Paraaortic lymph node (tissue), 1 donor: ENCODE results near the gene RUNX1.

- PRO-cap: no peak
These were observed 121.5 kb downstream of the CLIC6 start for GRCh38 chr21:34790101-34790892.

DNA sequence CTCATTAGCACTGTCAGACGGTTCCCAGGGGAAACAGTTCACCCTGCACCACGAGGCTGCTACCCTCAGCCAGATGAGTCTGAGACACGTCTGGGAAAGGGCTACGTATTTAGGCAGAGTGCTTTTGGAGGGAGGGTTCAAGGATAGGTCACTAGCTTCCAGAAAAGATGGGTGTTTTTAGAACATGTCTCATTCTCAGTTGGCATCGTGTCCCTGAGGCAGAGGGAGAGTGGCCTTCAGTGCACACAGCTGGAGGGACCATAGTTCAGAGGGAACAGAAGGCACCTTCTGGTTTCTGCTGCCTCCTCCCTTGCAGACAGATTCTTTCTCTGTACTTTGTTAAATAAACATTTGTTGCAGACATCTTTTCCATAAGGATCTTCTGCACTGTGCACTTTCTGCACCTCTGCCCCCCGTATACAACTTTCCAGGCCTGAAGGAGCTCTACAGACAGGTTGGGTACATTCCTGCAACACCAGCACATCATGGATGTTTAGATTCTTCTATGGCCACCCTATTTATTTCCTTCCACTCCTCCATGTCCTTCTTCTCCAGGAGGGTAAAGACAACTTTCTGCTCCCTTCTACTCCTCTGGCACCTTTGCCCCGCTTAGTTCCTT is 140.0 kb downstream of the CLIC6 start:
- PRO-cap: no peak

- PRO-cap: no peak
These were observed 172.8 kb downstream of the RUNX1 start for GRCh38 chr21:34876008-34877026.

DNA sequence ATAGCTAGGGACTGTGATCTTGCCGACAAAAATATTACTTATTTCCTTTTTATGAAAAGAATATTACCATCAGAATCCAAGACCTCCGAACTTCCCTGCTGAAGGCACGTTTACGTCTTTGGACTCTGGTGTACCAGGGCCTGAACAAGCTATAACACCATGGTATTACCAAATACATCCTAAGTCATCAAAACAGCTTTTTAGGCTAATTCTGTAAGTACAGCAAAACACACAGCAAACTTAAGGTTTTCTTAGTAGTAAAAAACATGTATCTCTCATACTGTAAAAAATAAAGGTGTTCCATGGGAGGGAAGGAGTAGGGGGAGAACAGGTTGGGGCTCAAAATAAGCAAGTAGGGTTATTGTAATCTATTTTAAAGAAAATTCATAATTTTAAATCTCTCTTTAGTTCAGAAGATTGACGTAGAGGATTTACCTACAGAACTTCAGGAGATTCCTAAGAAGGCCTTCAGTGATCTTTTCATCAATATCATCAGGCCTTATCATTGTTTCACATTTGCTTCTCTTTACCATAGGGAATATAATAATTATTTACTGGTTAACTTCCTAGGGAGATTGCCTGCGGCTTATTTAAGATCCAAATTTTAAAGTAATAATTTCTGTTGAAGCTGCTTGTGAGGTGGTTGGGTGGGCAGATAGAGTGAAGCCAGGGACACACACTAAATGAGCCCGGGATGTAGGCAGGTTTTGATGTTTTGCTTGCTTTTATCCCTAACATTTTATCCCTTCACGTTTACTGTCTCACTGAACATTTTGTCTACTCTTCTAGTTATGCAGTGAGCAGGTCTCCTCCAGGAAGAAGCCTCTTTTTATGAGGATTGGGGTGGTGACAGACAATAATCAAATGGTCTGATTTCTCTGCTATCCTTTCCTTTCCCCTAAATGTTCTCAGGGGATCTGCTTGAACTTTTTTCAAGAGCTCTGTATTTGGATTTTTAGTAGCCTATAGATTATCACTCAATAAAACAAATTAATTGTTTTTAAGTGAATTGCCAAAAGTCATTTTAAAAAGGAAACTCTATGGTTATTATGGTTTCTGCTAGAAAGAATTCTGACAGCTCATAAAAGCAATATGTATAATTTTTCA is 164.8 kb downstream of the RUNX1 start:
- PRO-cap: no peak

DNA sequence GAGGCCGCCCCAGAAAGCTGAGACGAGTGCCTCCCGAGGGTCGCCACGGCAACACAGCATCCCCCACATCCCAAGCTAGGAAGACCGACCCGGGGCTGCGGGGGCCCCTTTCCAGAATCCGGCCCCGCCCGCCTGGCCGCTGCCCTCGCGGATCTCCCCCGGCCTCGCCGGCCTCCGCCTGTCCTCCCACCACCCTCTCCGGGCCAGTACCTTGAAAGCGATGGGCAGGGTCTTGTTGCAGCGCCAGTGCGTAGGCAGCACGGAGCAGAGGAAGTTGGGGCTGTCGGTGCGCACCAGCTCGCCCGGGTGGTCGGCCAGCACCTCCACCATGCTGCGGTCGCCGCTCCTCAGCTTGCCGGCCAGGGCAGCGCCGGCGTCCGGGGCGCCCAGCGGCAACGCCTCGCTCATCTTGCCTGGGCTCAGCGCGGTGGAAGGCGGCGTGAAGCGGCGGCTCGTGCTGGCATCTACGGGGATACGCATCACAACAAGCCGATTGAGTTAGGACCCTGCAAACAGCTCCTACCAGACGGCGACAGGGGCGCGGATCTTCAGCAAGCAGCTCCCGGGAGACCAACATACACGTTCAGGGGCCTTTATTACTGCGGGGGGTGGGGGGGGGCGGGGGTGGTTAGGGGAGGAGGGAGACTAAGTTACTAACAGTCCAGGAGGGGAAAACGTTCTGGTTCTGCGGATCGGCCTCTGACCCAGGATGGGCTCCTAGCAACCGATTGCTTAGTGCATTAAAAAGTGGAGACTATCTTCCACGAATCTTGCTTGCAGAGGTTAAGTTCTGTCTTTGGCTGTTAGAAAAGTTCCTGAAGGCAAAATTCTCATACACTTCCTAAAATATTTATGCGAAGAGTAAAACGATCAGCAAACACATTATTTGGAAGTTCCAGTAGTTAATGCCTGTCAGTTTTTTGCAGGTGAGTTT is 162.2 kb downstream of the RUNX1 start:
- PRO-cap: bidirectional peak, plus-strand start at position 659 of the sequence, minus-strand start at position 564 of the sequence; unidirectional peak, plus-strand start at position 659 of the sequence

- PRO-cap: bidirectional peak, plus-strand start at chr21:34888888, minus-strand start at chr21:34888693
These were observed 161.1 kb downstream of the RUNX1 start for GRCh38 chr21:34887703-34888783.

- PRO-cap: bidirectional peak, plus-strand start at chr21:35048947, minus-strand start at chr21:35048856; bidirectional peak, plus-strand start at chr21:35049485, minus-strand start at chr21:35049360
These were observed at the start of gene RUNX1 for GRCh38 chr21:35048648-35049758. Gene RUNX1 (minus strand): TSS chr21:35049302.

GRCh38 chr21:35564978-35565484 is 495.3 kb downstream of the SETD4 start:
- PRO-cap: no peak

DNA sequence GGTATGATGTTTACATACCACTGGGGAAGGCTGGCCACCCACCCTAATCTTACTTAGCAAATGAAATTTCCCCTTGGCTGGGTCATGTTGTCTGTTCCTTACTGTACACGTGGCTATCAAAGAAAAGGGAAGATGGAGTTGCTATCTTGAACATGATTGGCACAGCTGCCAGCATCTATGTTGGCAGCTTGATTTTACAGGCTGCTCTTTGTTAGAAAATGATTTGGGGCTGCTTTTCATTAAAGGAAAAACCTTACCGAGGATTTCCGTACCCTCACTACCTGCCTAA is 96.3 kb downstream of the SETD4 start:
- PRO-cap: no peak

GRCh38 chr21:36126068-36126670 is 8.7 kb upstream of the CBR3 start:
- PRO-cap: no peak

DNA sequence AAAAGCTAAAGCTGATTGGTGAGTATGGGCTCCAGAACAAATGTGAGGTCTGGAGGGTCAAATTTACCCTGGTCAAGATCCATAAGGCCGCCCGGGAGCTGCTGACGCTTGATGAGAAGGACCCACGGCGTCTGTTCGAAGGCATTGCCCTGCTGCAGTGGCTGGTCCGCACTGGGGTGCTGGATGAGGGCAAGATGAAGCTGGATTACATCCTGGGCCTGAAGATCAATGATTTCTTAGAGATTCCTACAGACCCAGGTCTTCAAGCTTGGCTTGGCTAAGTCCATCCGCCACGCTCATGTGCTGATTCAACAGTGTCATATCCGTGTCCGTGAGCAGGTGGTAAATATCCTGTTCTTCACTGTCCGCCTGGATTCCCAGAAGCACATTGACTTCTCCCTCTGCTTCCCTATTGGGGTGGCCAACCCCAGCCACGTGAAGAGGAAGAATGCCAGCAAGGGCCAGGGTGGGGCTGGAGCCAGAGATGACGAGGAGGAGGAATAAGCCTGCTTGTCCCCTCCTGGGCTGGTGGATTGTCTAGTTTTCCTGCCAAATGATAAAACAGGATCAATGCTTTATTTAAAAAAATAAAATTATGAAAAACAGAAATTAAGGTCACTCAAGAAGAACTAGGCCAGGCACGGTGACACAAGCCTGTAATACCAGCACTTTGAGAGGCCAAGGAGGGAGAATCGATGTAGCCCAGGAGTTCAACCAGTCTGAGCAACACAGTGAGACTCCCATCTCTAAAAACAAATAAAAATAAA is 2.2 kb upstream of the CBR3 start:
- PRO-cap: no peak

DNA sequence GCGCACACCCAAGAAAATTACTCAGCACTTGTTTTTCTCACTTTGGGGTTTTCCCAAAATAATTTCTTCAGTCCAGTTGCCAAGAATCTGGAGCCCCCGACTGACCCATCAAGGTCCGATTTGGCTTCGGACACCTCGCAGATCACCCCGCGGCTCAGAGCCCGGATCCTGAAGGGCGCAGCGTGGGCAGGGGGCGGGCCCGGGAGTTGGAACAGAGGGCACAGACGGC is 180 bp upstream of the CBR3 start:
- PRO-cap: bidirectional peak, plus-strand start outside the sequence, minus-strand start at position 144 of the sequence

DNA sequence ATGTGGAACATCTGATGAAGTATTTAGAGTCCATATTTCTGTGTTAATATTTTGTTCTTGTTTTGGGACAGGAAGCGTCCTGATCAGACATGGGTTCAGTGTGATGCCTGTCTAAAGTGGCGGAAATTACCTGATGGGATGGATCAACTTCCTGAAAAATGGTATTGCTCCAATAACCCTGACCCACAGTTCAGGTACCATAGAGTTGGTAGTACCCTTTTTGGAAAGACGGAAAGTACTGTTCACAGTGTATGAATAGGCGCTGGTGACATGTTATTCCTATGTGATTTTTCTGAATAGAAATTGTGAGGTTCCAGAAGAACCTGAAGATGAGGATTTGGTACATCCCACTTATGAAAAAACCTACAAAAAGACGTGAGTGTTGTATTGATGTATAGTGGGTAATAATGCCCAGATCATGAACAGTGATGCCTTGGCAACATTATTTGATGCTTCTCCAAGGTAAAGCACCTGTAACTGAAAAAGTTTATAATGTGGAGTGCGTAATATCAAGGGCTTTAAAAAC is 25.2 kb upstream of the CHAF1B start:
- PRO-cap: no peak

DNA sequence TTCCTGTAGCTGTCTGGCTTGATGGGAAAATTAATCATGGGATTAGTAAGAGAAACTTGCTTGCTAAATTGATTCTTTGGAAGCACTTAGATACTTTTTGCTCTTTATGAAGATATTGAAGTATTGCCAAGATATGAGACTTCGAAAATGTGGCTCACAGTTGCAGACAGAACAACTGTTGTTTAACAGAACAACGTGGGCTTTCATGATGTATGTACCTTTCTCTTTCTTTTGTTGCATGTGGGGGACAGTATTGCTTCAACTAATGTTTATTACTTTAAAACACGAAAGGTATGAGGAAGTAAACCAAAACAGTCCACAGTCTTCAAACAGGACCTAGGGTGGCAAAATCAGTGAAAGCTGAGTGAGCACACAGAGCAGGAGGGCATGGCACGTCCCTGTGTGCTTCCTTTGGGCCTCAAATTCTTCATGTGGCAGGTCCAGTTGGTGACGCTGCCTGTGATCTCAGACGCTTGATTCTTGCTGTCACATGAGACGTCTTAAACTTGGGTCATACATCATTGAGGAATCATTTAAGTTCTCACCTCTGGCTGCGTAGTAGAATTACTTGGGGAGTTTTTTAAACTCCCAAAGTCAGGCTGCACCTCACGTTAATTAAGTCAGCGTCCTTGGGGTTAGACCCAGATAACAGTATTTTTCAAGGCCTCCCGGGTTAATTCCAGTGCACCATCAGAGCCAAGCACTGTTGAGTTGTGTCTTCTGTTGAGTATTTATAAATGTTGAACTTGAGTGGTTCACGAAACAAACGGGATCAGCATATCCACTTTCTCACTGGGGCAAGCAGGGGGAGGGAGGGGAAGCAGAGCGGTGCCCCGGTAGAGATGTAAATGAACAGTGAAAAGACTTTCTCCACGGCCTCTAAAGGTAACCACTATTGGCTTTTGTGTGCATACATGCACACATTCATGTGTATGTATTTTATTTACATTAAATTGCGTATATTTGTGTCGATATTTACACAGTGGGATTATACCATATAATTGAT is 7.6 kb upstream of the CHAF1B start:
- PRO-cap: no peak

- PRO-cap: no peak
These were observed 12.9 kb downstream of the CLDN14 start for GRCh38 chr21:36466996-36467403.

DNA sequence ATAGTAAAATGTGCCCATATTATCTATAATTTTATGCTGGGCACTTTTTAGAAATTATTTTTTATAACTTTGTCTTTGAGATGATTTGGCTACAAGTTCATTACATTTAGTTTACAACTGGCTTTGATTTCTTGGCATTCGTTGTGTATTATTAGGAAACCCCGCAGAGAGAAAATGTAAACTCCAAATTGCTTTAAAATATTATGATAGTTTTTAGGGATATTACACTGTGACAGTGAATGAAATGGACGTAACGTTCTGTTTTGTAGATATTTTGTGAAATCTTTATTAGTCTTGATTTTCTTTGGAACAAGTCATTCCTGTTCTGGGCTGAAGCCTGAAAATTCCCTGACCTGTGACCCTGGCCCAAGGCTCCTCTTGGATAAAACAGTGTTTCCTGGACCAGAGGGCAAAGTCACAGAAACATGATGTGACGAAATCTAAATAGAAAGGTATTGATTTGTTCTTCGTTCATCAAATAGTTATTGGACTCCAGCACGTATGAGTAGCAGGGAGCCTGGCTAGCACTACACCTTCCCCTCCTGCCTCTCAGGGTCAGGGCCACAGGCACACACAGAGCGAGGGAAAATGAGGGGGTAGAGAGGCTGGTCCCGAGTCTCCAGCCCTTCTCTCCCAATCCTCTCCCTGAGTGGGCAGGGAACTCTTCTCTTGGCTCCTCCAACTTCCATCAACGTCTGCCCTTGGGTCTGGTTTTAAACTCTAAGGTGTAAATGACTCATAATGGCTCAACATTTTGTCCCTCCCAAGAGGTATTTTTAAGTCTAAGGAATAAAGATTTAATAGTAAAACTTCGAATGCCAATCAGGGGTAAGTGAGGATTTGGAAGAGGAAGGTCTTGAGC is 1.7 kb upstream of the CLDN14 start:
- PRO-cap: no peak

DNA sequence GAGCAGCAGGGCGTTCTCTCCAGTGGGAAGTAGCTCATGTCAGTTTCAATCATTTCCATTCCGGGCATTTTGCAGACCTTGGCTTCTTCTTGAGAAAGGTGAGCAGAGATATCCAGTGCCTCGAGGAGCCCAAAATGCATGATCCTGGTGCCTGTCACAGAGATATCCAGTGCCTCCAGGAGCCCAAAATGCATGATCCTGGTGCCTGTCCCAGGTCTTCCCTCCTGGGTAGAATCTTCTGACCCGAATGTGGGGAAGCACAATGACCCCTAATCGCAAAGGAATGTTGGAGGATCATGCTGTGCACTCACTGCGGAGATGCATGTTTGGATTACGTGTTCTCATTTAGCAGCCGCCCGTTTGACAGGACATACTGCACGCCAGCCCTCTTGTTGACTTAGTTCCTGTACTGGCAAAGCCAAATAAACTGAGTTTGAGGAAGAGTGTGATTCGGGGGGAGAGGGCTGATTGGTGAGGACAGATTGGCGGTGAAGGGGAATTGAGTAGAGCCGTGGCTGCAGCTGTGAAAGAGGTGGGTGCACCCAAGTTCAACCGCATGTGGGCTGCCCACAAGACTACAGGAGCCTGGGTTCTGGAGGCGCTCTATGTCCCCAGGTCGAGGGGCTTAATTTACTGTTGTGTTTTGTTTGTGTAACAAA is 85.9 kb upstream of the SIM2 start:
- PRO-cap: no peak

- PRO-cap: no peak
These were observed 93.4 kb downstream of the SIM2 start for GRCh38 chr21:36792092-36792894.

GRCh38 chr21:36965184-36965932 is 1.1 kb downstream of the HLCS start:
- PRO-cap: no peak

DNA sequence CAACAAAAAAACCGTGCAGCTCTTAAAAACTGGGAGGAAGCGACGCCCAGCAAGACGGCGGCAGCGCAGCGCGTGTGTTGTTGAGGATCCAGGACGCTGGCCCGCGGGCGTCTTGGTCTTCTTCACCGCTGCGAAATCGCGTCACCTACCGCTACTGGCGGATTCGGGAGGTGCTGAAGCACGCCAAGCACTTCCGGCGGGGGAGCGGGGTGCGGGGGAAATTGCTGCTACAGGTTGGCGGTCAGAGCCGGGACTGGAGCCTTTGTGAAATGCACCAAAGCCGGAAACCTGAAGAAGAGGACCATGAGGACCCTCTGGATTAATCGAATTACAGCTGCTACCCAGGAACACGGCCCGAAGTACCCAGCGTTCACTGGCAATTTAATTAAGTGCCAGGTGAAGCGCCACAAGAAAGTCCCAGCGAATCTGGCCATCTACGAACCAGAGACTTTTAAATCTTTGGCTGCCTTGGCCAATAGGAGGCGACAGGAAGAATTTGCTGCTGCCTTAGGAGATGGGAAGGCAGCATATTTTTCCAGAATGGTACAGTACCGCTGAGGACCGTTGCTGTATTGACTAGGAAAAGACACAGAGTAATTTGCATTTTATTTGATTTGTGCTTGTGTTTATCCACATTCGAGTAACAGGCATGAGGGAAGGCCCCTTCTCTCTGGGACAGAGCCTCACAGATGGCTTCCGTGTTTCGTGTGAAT is 11.8 kb upstream of the RIPPLY3 start:
- PRO-cap: no peak